AG08470 (cell line): ENCODE results near the genes ZMYND12 and SLC2A1.

DNA sequence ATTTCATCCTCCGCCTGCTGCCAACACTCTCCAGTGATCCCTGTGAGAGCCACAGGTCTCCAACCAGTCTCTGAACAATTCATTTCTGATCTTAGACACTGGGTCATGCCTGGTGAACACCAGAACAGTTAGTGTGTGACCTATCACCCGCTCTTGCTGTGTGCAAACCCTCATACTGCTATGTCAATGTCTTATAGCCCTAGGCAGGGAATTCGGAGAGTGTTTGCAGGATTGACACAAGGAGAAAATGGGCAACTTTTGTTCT is 23.2 kb upstream of the GUCA2B start:
- RRBS, result no CpG with 5 or more reads among the region's 3 CpGs

DNA sequence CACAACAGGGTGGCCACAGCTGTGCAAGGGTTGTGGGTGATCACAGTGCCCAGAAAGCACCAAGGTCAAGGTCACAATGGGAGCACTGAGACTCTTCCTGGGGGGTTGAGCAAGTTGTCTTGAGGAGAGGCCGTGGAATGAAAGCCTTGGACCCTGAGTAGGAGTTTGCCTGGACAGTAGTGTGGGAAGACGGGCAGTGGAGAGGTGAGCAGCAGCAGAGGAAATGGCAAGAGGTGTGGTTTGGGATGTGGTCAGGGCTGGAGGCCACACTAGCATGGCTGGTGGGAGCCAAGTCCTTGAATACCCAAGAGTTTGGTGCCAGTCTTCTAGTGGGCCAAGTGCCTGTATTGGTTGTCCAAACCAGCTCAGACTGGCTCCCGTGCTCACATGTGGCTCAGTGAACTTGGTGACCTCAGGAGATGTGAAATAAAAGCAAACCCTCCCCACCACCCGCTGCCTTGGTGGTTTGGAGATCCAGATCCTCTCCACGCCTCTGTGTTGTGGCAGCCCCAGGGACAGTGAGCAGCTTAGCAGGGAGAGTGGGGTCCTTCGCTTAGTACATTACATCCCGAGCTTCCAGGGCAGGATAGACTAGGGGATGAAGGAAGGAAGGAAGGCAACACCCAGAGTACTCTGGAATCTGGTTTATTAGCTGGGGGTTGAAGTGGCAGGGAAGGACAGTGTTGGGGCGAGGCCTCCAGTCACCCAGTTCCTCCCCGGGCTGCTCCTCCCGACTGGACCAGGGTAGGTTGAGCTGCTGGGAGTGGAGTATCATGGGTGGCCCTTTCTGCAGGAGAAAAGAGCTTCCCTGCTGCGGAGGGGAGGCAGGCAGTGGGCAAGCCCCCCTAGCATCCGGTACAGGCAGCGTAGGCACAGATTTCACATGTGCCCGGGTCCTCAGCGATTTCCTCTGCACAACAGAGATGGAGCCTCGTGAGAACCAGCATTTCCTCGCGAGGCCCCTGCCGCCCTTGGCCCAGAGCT is 2.2 kb downstream of the GUCA2A start:
- RRBS, result no CpG with 5 or more reads among the region's 19 CpGs

- RRBS, result no CpG with 5 or more reads among the region's 8 CpGs
Observed at GRCh38 chr1:42176447-42177552, 12.3 kb upstream of the GUCA2A start.

- RRBS, result no CpG with 5 or more reads among the region's 5 CpGs
Observed at GRCh38 chr1:42297321-42298187, 37.5 kb downstream of the FOXJ3 start.

GRCh38 chr1:42455784-42456147 is at the start of gene ZMYND12:
Gene ZMYND12 (minus strand): TSS chr1:42456022.
- RRBS, result no CpG with 5 or more reads among the region's 24 CpGs

- RRBS, result no CpG with 5 or more reads among the region's 2 CpGs
Observed at GRCh38 chr1:42484484-42484683, 21.3 kb downstream of the CCDC30 start.

DNA sequence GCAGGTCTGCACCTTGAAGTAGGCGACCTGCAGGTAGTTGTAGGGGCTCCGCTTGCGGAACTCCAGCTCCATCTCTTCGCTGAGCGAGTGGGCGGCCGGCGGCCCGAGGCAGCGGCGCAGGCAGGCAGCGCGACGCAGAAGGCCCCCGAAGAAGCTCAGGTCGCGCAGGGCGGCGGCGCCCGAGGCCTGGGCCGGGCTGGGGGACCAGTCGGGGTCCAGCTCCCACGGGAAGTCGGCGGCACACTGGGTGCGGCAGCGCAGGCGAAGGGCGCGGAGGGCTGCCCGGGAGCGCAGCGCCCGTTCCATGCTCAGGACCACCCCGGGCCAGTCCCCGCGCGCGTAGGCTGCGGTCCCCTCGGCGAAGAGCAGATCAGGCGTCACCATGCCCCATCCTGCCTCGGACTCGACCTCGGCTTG is 325 bp downstream of the P3H1 start:
- RRBS, result under 1% methylated on average over 25 of the region's 47 CpGs

- RRBS, result no CpG with 5 or more reads among the region's 16 CpGs
Observed at GRCh38 chr1:42940692-42941635, 17.7 kb downstream of the SLC2A1 start.

DNA sequence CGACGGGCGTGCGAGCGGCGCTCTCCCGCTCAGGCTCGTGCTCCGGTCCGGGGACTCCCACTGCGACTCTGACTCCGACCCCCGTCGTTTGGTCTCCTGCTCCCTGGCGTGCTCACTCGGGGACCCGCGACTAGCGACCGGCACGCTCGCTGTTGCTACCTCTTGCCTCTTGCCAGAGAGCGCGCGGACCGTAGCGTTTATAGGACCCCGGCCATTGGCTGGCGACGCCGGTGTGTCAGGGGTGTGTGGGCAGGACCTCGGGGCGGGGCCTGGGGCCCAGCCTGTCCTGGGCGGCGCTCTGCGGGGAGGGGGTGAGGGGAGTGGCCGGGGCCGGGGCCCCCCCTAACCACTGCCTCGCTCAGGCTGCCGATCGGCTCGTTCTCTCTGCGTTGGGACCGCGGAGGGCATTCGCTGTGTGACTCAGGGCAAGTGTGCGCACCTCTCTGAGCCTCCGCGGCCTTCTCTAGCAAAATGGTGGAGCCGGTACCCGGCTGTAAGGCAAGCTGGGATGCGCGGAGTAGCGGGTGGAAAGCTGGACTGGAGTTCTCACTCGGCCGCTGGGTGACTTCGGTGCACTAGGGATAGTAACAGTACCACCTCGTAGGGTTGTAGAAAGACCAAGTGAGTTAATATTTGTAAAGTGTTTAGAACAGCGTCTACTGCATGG is at the start of gene SLC2A1:
TSS of gene SLC2A1 (minus strand) at position 171 of the 667 bp plus-strand sequence.
- RRBS, result 2% methylated on average over 29 of the region's 59 CpGs

- RRBS, result no CpG with 5 or more reads among the region's 14 CpGs
Observed at GRCh38 chr1:42962498-42963233, 4.0 kb upstream of the SLC2A1 start.

- RRBS, result 22% methylated on average over 19 of the region's 77 CpGs
Observed at GRCh38 chr1:43007140-43008317, 48.9 kb upstream of the SLC2A1 start.

GRCh38 chr1:43008402-43009386 is 50.0 kb upstream of the SLC2A1 start:
- RRBS, result no CpG with 5 or more reads among the region's 18 CpGs

DNA sequence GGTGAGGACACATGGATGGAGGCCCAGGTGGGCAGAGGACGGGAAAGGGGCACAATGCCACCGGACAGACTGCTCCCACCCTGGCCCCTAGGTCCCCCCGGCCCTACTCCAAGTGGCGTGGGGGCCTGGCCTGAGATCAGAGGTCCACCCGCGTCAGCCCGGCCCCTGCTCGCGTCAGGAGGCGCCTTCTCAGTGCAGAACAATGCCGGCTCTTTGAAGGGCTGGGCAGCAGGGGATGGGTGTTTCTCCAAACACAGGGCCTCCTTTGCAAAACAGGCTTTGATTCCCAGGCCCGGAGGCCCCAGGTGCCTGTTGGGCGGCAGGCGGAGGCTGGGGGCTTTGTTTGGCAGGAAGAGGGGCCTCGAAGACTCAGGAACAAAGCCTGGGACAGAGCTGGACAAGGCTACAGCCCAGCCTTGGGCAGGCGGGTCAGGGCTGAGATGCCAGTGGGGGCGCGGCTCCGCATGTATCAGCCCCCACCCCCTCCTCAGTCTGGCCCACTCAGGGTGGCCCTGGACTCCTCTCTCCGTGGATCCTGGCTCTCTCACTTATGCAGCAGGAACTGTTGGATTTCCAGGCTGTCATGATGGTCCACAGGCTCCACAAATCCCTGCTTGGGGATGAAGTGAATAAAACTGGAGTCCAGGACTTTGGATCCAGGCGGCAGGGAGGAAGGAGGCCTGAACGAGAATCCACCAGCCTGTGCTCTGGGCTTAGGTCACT is 77.4 kb upstream of the SLC2A1 start:
- RRBS, result 79% methylated on average over 11 of the region's 22 CpGs

DNA sequence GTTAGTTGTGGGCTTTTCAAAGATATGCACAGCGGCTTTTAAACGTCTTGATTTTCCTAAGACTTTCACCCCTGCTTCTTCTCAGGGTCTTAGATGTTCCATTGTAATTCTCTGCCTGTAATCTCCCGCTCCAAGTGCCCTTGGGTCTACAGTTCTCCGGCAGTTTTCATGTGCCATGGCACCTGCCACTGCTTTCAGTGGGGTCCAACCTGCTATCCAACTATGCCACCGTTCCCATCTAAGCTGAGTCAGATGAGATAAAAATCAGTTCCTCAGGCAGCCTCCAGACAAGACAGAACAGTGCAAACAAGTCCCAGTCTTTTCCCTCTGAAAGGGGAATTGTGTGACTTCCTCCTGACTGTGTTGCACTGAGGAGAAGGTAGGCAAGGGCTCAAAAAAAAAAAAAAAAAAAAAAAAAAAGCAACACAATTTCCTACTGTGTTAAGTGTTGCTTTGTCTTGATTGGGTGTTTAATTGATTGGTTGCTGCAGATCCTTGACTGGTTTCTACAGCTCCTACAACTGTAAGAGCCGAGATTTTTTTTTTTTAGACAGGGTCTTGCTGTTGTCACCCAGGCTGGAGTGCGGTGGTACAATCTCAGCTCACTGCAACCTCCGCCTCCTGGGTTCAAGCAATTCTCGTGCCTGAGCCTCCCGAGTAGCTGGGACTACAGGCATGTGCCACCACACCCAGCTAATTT is 26.4 kb upstream of the CFAP144 start:
- RRBS, result no CpG with 5 or more reads among the region's 10 CpGs

DNA sequence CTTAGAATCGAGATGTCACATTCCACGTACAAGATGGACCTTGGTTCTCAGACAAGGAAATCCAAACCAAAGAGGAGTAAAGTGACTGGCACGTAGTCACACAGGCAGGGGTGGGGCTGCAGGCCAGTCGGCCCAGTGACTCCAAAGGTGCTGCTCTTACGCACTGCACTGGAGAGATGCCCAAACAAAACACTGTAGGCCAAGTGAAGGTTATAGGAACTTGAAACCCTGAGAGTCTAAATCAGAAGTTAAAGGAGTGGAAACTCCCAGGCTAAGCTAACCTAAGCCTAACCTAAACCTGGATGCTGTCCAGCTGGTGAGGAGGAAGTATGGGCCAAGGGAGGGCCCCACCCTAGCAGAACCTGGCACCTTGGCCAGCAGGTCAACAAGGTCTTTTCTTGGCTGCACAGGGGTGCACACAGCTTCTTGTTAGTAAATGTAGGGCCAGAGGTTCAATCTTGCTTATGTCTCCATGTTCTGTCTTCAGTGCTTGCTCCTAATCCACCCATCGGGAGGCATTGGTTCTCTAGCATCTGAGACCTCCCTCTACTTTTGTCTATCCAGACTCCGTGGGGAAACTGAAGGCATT is 13.1 kb upstream of the TMEM125 start:
- RRBS, result no CpG with 5 or more reads among the region's 7 CpGs

DNA sequence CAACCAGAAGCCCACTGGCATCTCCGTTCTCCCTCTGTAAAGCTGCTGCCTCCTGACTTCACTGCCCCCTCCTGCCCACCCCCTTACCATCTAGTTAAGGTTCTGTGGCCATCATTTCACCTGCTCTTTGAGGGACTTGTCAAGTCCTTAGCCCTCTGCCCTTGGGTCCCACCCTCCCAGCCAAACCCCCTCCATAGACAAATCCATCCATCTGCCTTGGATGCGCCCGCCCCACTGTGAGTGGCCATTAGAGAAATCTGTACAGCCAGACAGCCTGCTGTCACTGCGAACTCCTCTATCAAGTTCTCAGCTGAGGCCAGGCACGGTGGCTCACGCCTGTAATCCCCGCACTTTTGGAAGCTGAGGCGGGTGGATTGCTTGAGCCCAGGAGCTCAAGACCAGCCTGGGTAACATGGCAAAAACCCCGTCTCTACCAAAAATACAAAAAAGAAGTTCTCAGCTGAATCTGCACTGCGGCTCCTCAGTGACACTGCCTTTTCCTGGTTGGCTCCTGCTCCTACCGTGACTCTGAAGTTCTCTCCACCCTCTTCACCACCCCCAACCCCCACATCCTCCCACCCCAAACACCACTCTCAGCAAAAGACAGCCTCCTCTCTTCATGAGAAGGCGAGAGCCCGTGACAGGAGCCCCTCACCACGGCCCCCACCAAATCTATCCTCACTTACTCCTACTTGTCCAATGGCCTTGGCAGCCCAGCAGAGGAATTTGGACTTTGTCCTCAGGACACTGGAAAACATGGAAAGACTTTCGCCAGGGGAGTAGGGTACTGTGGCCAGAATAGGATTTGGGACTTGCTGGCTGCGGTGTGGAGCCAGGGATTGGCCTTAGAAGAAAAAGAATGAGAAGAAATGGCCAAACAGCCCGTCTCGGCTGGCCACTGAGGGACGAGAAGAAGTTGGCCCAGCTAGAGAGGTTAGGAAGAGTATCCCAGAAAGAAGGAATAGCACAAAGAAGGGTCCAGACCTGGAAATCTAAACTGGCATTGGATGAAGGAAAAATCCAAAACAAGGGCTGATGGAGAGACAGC is 6.8 kb downstream of the TMEM125 start:
- RRBS, result no CpG with 5 or more reads among the region's 19 CpGs

- RRBS, result no CpG with 5 or more reads among the region's 1 CpG
Observed at GRCh38 chr1:43302223-43302559, 1.4 kb downstream of the TIE1 start.

- RRBS, result 2% methylated on average over 7 of the region's 70 CpGs
Observed at GRCh38 chr1:43348869-43349819, 9.6 kb upstream of the CDC20 start.

GRCh38 chr1:43387265-43387716 is 2.3 kb downstream of the MED8 start:
- RRBS, result no CpG with 5 or more reads among the region's 4 CpGs

GRCh38 chr1:43415655-43416637 is 26.2 kb downstream of the SZT2 start:
- RRBS, result no CpG with 5 or more reads among the region's 13 CpGs